Ascending aorta (tissue), 1 donor: Measurements from ENCODE around the genes LAMB4, NRCAM and THAP5.

DNA sequence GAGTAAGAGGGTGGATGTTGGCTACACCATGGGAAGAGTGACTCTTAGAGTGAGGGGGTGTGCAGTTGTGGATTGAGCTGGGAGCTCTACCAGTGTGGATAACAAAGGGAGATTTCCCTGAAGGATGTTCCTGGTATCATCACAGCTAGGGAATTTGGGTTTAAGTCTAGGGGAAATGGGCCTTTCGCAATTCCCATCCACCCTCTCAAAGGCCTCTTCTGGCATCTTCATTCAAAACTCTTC lies 328 bp upstream of the CCDC71L start:
- PRO-cap: no peak

DNA sequence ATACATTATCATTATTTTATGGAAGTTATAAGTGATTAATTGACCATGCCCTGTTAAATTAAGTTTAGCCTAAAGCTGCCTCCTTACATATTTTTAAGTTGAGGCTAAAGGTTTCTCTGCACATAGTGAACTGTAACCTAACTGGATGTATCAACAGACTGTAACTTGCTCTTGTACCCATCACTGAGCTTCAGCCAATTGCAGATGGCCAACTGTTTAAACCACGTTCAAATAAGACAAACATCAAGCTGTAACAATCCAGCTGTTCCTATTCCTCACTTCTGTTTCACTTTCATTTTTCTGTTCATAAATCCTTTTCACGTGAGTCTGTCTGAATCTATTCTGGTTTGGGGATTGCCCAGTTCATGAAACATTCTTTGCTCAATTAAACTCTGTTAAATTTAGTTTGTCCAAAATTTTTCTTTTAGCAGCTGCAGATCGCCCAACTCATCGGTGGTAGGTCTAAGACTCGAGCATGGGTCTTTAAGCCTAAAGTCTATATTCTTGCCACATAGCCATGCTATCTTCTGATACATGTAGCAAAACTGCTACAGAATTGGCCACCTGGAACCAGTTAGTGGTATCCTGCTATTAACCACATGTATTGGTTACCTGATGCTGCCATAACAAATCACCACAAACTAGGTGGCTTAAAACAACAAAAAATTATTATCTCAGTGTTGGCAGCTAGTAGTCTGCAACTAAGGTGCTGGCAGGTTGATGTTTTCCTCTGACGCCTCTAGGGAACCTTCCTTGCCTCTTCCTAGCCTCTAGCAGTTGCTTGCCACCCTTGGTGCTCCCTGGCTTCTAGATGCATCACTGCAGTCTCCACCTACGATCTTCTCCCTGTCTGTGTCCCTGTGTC lies 96.9 kb upstream of the PIK3CG start:
- PRO-cap: unidirectional peak, minus-strand start at position 283 of the sequence

- PRO-cap: no peak
Observed at GRCh38 chr7:106867423-106867748, 2.3 kb downstream of the PIK3CG start.

DNA sequence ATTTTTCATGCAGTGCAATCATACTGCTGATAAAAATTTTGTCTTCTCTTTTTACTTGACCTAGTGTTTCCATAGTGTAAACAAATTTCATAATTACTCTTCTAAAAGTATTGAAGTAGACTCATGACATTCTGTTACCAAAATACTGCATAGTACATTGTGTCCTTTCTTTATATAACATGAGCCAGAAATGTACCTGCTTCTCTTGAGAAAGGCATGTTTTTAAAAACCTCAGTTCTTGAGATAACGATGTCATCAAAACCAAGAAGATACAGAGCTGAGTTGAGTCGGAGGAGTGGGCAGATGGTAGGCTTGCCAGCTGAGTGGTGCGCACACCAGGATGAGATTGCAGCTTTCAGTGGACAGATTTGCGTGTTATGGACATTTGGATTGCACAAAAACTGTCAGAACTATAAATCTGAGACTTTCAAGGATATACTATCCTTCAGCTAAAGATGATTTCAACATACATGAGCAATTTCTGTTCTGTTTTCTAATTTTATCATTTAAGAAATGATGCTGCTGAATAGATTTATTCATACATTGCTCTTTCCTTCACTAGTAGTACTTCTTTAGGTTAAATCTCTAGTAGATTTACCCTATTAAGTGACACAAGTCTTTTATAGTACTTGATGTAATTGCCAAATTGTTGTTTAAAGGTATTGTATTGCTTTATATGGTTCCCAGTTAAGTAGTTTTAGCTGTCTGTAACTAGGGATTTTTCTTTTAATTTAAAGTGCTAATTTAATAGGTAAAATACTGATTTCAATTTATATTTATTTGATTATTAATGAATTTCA lies 25.0 kb downstream of the PRKAR2B start:
- PRO-cap: no peak

- PRO-cap: no peak
Observed at GRCh38 chr7:107167550-107167983, 1.2 kb upstream of the HBP1 start.

DNA sequence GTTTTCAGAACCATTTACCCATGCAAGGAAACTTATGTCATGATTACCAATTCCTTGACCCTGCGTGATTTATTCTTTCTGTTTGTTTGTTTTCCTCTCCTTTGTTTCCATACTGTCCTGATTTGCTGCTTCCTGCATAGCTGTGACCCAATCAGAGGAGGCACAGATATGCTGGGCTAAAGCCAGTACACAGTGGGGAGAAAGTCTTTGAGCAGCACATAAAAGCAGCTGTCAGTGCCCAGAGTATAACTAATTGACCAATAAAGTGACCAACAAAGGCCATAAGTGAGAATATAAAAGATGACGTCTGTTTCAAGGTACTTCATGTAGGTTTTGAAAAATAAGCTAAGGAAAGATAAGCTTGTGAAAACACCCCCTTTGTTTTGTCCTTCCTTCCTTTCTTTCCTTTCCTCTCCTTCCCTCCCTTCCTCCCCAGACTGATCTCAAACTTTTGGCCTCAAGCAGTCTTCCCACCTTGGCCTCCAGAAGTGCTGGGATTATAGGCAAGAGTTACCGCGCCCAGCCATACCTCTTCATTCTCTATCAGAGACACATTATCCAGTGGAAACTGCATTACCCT lies 16.9 kb downstream of the BCAP29 start:
- PRO-cap: no peak

DNA sequence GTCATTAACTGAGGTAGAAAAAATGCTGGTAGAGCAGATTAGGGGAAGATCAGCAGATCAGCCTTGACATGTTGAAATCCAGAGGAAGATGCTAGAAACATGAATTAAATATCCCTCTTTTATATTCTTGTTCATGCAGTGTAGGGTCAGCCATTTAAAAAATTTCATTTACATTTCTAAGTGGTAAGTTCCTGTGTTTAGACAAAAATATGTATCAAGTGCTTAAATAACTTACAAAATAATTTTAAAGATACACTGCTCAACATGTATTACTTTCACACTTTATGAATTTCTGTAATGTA lies 19.6 kb downstream of the CBLL1 start:
- PRO-cap: no peak

DNA sequence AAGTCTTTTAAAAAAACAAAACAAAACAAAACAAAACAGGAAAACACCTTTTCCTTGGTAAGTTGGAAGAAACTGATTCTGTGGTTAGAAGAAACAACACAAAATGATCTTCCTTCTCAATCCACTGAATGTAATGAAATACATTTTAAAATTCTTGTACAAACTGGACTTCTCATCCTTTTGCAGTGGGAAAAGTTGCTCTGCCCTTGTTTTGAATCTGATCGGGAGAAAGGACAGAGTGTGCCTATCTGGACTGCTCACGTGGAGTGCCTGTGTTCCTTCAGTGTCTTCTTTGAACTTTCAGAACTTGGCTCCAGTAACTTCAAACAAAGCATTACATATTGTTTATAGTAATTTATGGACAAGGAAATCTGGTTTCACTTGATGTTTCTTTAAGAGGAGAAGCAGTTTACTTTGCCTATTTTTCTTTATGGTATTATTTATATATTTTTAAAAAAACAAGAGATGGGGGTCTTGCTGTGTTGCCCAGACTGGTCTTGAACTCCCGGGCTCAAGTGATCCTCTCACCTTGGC lies 17.1 kb downstream of the SLC26A3 start:
- PRO-cap: no peak

- PRO-cap: no peak
Observed at GRCh38 chr7:108000198-108000593, 2.8 kb downstream of the LAMB1 start.

GRCh38 chr7:108130164-108130474 lies at the start of gene LAMB4:
LAMB4 (minus strand) TSS chr7:108130361.
- PRO-cap: no peak

GRCh38 chr7:108456058-108457053 lies at the start of gene NRCAM:
NRCAM (minus strand) TSS chr7:108456436.
- PRO-cap: no peak

DNA sequence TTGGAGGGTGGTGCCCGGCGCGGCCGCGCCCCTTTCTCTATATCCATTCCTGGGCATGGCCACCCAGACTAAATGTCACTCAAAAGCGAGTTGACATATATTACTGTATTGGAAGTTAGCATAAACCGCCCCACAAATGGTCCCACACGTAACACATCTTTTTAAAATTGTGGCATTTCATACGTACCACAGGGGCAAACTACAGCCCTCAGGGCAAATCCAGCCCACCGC lies 586 bp upstream of the PNPLA8 start:
- PRO-cap: no peak

DNA sequence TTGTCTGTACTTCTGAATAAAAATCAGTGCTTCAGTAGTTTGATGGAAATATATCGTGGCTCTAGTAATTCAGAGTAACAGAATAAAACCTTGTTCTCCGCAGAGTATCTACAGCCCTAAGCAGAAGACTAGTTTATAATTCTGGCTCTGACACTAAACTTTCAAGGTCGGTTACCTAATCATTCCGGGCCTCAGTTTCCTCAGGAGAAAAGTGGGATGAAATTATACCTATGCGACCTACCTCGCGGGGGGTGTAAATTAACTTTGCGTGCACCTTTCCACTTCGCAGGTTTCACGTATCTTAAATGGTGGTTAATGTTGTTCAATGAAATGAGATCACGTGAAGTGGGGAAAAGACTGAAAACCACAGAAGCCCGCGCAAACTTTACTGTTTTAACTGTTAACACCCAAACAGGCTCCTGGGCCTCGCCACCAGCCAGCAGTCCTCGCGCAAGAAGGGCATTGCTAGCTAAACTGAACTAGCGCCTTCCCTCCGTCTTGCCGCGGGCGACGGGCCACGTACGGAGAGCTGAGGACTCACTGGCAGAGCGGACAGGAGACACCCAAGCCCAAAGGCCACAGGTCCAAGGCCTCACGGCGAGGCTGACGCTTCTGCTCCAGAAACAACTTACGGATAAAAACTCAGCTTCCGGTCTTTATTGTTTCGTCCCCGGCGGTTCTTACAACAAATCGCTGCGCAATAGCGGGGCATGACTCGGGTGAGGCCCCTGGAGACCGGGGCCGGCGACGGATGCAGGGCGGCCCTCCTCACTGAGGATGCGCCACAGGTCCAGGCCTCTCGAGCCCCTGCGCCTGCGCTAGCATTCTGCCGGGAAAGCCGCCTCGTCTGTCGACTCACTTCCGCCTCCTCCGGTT lies at the start of gene THAP5:
Gene THAP5, minus strand, starts transcription at position 849 of the 876 bp plus-strand sequence.
- PRO-cap: bidirectional peak, plus-strand start outside the sequence, minus-strand start at position 849 of the sequence

GRCh38 chr7:109363798-109364061 lies 794.1 kb downstream of the DNAJB9 start:
- PRO-cap: unidirectional peak, minus-strand start at chr7:109363859

DNA sequence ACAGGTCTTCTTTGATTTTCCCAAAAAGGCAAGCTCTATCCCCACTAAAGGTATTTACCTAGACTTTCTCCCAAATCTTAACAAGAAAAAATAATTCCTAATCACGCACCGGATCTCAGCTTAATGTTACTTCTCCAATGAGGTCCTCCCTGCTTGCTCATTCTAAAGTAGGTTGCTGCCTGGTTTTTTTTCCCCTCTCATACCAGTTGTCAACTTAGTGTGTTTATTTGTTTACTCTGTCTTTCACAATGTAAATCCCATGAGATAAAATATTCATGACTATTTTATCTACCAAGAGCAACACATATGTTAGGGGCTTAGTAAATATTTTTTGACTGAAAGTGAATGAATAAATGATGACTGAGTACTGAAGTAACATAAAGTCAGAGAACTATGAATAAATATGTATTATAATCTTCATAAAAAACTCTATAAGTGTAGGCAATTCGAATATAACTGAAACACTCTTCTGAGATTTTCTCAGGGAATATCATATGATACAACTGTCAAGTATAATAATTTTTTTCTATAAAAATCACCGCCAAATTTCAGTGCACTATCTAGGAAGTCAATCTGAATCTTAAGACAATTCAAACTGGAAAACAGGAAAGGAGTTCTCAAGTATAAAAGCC lies 140.6 kb downstream of the LRRN3 start:
- PRO-cap: no peak

DNA sequence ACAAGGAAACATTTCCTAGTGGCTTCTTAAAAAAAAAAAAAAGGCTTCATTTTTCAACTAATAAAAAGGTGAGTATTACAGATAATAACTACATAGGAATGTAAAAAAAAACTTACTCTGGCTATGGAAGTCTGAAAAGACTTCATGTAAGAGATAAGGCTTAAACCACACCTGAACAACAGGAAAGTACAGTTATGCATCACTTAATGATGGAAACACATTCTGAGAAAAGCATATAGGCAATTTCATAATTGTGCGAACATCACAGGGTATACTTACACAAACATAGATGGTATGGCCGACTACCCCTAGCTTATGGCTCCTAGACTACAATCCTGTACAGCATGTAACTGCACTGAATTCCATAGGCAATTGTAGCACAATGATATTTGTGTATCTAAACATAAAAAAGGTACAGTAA lies 224.8 kb downstream of the LRRN3 start:
- PRO-cap: no peak

DNA sequence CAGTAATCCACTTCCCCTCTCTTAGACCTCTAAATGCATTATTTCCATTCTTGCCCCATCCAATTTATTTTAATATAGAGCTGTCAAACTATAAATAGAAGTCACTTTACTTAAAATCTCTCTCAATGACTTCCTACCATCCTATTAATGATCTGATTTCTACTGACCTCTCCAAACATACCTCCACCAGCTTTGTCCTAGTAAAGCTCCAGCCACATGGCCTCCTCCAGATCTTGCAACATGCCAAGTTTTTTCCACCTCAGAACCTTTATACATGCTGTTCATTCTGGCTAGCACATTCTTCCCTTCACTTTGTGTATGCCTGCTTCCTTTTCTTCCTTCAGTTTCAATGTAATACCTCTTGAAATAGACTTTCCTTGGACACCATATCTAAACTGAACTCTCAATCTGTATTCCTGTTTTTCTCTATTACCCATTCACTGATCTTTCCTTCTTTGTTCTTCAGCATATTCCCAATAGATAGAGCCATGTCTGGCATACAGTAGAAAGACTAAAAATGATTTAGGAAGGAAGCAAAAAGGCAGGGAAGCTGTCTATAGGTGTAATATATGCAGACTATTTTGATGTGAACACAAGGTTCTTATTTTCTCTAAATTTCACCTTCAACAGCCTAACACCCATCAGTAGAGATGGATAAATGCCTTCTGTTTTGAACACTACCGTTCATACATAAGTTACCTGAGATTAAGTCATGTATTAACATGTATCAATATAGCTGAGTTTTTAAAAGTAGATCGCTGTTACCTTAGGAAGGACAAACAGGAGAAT lies 218.1 kb downstream of the IMMP2L start:
- PRO-cap: no peak

GRCh38 chr7:111560717-111561330 lies 1.5 kb downstream of the IMMP2L start:
- PRO-cap: no peak

GRCh38 chr7:111561331-111562339 lies 657 bp downstream of the IMMP2L start:
- PRO-cap: unidirectional peak, plus-strand start at chr7:111562080; bidirectional peak, plus-strand start at chr7:111562262, minus-strand start at chr7:111562243

- PRO-cap: no peak
Observed at GRCh38 chr7:111858646-111859356, 296.5 kb upstream of the IMMP2L start.